Occipital lobe (tissue), 2 donors: Measurements from ENCODE around the gene NSMCE4A.

GRCh38 chr10:119515415-119515836 lies 27.1 kb downstream of the RGS10 start:
- RAMPAGE, long total RNA, result no peak

DNA sequence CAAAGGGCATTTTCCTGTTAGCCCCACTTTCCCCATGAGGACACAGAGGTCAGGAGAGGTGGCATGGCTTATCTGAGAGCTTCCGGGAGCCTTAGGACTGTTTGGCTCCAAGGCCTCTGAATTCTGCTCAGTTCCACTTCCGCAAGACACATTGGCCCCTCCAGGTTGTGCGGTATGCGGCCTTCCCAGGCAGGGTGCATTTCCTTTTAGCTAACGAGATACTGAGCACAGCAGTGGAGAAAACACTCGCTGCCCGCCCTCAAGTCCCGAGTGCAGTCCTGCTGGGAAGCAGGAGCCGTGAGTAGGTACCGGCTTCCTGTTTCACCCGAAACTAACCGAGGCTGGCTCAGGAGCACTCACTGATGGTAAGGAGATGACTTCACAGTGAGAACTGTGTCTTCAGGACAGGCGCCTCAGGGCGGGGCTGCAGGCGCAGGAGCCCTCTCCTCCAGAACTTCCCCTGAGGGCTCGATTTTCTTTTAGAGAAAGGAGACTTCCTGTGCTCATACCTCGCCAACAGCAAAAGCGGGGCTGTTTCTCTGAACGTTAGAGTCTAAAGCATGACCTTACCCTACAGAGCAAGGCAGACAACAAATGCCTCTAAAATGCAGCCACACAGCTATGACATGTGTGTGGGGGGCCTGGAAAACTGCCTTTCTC lies 26.0 kb downstream of the RGS10 start:
- RAMPAGE, long total RNA, result no peak

GRCh38 chr10:119724343-119725461 lies 1.1 kb upstream of the INPP5F start:
- RAMPAGE, long total RNA, result no peak

DNA sequence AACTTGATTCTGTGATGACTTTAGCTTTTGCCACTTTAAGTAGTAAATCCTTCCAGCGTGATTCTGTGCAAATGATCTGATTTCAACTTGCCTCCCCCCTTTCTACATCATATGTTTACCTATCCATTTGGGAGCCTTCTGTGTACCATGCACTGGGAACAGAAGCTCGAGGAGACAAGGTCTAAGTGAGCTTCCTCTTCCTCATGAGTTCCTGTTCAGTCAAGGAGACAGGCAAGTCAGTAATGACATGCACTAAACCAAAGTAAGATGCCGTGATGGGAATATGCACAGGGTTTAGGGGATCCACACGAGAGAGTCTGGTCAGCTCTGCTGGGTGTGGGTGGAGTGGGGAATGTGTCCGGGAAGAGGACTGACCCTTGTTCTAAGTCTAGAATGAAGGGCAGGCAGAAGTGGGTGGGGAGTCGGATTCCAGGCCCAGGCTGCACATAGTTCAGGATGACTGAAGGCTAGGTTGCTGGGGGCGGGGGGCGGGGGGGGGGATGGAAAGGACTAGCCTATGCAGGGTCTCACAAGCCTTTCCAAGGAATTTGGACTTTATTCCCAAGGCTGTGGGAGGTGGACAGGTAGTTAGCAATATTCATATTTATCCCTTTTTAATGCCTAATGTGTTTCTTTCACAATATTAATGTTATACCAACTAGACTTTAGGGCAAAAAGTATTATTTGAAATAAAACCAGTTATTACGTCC lies 17.5 kb downstream of the INPP5F start:
- RAMPAGE, long total RNA, result no peak

- RAMPAGE, long total RNA, result no peak
Observed at GRCh38 chr10:119818894-119819652, 53.6 kb downstream of the MCMBP start.

DNA sequence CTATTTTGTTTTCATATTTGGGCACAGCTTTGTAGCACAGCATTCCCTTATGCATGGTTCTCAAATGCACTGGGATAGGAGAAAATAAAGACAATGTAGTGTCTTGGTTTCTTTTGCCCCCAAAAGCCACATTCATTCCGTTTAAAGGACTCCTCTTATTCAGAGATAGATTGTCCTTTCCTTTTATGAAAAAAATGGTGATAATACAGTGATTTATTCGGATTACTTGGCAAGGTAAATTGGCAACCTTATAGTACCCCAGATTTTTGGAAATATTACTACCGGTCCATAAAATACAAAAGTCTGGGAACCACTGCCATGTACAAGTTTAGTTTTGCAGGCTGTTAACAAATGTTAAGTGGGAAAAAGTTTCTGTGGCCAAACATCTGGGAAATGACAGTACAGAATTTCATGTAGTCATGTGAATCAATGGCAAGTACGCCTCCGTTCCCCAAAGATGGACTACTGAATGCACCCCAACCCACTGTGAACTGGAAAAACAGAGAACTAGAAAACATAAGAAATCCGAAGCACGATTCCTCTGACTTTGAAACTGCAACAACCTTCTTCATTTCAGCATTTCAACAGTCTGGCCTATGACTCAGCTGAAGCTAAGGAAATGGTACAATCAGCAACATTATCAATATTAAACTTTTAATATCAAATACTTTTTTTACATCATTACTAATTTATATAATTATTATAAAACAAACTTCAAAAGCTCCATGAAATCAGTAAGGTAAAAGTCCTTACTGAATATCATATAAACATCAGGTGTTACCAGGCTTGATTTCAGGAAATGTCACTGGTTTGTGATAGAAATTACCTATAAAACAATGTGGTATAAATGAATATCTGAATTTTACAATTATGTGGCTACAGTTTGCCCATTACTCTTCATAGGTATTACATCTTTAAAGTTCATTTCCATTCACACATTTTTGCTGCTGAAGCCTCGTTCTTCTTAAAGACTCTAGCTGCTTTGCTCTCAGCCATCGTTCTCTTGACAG lies 41.8 kb downstream of the MCMBP start:
- RAMPAGE, long total RNA, result no peak

- RAMPAGE, long total RNA, result no peak
Observed at GRCh38 chr10:120681521-120681778, 169.7 kb upstream of the WDR11 start.

DNA sequence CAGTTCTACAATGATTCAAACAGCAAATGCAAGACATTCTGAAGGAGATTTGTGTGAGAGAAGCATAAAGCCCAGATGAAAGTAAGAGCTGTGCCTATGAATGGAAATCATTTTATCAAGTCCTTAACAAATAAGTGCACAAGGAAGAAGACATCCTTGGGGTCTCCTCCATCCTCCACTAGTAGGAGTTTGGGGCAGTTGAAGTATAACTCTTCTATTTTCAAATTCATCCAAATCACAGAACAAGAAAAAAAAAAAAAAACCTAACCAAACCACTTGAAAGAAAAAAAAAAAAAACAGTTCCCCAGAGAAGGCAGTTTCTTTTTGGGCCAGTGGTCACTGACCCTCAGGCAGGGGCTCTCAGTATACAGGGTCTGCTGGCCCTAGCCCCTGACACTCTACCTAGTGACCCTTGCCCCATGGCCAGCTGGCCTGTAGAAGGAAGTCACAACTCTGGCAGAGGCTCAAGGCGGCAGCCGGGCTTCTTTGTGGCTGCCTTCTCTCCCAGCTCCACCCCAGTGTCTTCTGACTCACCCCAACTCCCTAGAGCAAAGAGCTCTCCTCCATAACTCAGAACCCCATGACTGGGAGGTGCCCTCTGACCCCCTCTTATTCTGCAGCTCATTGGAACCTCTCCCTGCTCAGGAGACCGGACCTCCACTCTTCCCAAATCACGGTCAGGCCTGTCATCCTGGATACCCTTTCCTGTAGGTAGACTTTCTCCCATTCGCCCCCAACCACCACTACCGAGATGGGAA lies 358.4 kb downstream of the FGFR2 start:
- RAMPAGE, long total RNA, result no peak

- RAMPAGE, long total RNA, result no peak
Observed at GRCh38 chr10:121262744-121263244, 335.4 kb downstream of the FGFR2 start.

- RAMPAGE, long total RNA, result no peak
Observed at GRCh38 chr10:121283137-121283442, 315.2 kb downstream of the FGFR2 start.

- RAMPAGE, long total RNA, result no peak
Observed at GRCh38 chr10:121359506-121359937, 238.7 kb downstream of the FGFR2 start.

GRCh38 chr10:121565436-121566181 lies 32.6 kb downstream of the FGFR2 start:
- RAMPAGE, long total RNA, result no peak

- RAMPAGE, long total RNA, result no peak
Observed at GRCh38 chr10:121574366-121575120, 23.7 kb downstream of the FGFR2 start.

GRCh38 chr10:121974972-121975451 lies at the start of gene NSMCE4A:
NSMCE4A (minus strand) TSS chr10:121975217.
- RAMPAGE, long total RNA, result no peak

- RAMPAGE, long total RNA, result no peak
Observed at GRCh38 chr10:121994338-121995079, 5.5 kb downstream of the TACC2 start.

GRCh38 chr10:122018977-122020159 lies 30.4 kb downstream of the TACC2 start:
- RAMPAGE, long total RNA, result no peak

GRCh38 chr10:122087039-122087736 lies 98.2 kb downstream of the TACC2 start:
- RAMPAGE, long total RNA, result no peak

DNA sequence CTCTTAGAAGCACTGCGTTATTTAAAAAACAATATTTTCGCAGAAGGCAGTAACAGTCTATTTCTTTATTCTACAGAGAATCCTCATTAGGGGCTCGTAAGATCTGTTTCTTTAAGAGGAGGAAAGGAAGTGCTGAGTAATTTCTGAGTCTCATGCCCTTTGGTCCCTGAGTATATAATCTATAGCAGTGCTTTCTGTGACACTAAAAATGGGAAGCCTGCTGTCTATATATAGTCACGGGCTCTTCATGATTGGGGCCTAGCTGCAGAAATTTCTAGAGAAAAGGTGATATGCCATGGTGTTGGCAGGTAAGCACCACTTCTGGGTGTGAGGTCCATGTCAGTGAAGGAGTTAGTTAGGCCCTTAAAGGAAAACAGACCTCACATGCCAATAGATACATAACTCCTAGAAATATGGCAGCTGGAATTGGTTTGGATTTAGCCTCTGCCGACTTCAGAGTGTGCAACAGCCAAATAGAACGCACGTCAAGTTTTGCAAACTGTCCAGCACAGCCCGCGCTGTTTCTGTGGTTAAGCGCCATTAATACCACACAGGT lies 123.1 kb downstream of the TACC2 start:
- RAMPAGE, long total RNA, result no peak

GRCh38 chr10:122139232-122139766 lies 131.8 kb upstream of the BTBD16 start:
- RAMPAGE, long total RNA, result no peak

DNA sequence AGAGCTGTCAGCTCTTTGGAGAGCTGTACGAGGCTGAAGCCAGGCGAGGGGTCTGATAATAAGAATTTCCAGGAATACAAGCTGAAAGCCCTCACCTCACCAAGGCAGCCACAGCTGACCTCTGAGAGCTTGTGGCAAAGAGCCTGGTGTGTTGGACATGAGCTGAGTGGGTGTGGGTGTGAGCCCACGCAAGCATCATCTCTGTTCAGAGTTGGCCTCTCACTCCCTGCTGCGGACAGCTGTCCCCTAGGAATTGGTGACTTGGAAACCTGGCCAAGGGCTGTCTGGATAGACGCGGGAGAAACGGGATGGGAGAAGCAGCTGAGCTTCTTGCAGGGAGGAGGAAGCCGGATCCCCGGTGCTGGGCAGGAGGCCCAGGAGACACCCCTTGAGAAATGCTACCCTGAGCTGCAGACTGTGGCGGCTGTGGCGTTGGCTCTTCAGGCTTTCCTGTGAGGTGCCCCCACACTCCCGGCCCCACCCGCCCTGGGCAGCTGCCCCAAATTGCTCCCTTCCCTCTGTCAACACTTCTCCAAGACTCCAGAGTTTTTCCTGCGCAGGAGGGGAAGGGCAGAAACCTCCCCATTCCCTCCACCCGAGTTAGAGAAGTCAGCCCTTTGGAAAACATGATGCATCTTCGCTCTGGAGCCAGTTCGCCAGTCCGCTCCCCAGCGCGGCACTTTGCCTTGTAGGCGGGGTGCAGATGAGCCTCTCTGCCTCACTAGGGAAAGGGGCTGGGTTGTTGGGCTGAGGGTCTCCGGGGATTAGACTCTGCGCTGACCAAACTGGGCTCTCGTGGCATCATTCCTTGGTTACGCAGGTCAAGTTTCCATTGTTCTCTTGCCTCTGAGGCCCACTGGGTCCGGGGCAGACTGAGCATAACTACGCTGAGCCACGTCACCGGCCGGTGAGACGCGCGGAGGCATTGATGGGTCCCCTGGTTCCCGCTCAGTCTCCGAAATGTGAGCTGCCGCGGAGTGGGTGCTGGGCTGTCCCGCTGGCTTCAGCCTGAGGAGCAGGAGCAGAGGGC lies 121.8 kb upstream of the BTBD16 start:
- RAMPAGE, long total RNA, result no peak